Measurements from ENCODE around the genes GPR65 and SPATA7.

GRCh38 chr14:81195992-81196561, 24.7 kb downstream of the GTF2A1 start:
- PRO-cap, 3 experiments: no peak in any of the 3 experiments
- RAMPAGE, long total RNA: no peak

- PRO-cap, 3 experiments: no peak in any of the 3 experiments
- RAMPAGE, long total RNA: no peak
These were observed 45.9 kb upstream of the GTF2A1 start for GRCh38 chr14:81266373-81267377.

- PRO-cap, 3 experiments: no peak in any of the 3 experiments
- RAMPAGE, long total RNA: no peak
These were observed 89.0 kb downstream of the STON2 start for GRCh38 chr14:81311040-81311576.

DNA sequence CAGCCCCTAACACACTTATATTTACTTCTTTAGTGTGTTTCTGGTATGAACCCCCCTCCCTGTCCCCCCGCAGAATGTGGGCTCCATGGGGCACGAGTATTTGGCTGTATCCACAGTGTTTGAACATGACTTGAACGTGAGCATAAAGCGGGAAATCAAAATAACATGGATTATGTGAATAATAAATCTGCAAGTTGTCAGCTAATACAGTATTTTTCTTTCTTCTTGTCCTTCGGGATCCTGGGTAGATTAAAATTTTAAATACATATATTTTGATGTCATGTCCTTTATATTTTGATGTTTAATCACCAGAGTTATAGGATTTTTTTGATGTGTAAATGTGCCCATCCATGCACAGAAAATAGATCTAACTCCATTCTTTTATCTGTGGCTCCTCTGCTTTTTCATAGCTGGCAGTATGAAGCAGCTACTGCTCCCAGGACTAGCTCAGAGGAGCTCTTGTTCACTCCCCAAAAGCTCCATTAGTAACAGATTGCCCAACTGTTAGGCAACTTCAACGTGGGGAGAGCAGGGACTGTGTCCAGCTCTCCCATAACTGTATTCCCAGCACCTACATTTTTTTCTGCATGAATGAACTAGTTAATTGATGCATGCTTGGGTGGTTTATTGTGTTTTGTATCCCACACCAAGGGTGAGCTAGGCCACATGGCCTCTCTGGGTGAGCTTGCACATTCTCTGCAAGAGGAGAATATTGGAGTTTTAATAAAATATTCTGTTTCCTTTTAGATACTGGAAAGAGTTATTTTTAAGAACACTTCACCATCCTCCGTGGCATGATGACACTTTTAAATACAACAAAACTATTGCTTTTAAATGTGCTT, 15.4 kb downstream of the STON2 start:
- PRO-cap, 3 experiments: no peak in any of the 3 experiments
- RAMPAGE, long total RNA: no peak

DNA sequence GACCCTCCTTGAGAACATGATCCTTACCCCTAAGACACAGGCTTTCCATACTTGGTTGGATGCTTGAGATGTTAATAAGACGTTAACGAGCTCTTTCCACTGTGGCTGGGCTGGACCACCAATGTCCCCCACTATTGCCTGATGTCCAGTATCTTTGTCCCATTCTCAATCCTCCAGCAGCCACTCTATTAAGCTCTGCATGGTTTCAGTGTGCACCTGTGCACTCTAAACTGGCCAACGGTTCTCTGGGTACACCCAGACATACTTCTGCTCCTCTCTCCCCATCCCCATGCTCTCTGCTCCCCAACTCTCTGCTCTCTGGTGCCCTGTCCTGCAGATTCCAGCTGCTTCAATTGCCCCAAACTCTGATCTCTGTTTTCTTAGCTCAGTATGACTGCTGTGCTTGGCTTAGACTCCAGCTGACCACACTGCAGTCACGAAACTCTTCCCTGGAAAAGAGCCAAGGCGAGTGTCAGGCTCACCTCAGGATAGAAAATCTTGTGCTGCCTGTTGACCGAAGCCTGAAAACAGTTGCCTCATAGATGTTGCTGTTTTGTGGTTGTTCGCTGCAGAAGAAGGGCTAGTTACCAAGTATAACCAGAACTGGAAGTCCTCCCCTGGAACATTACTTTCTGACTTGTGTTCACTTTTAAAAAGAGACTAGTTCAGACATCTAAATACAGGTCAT, 6.6 kb upstream of the STON2 start:
- PRO-cap, 3 experiments: no peak in any of the 3 experiments
- RAMPAGE, long total RNA: no peak

- PRO-cap, 3 experiments: peak in 1 of 3 experiments; most common plus-strand start chr14:81436625 (in 1); most common minus-strand start chr14:81436465 (in 1)
- RAMPAGE, long total RNA: no peak
These were observed 36.1 kb upstream of the STON2 start for GRCh38 chr14:81436029-81436730.

GRCh38 chr14:81464355-81465229, 64.5 kb upstream of the STON2 start:
- PRO-cap, 3 experiments: no peak in any of the 3 experiments
- RAMPAGE, long total RNA: no peak

- PRO-cap, 3 experiments: no peak in any of the 3 experiments
- RAMPAGE, long total RNA: no peak
These were observed 413.4 kb upstream of the SEL1L start for GRCh38 chr14:81946894-81947525.

GRCh38 chr14:85534425-85535302, 4.7 kb downstream of the FLRT2 start:
- PRO-cap, 3 experiments: no peak in any of the 3 experiments
- RAMPAGE, long total RNA: no peak

DNA sequence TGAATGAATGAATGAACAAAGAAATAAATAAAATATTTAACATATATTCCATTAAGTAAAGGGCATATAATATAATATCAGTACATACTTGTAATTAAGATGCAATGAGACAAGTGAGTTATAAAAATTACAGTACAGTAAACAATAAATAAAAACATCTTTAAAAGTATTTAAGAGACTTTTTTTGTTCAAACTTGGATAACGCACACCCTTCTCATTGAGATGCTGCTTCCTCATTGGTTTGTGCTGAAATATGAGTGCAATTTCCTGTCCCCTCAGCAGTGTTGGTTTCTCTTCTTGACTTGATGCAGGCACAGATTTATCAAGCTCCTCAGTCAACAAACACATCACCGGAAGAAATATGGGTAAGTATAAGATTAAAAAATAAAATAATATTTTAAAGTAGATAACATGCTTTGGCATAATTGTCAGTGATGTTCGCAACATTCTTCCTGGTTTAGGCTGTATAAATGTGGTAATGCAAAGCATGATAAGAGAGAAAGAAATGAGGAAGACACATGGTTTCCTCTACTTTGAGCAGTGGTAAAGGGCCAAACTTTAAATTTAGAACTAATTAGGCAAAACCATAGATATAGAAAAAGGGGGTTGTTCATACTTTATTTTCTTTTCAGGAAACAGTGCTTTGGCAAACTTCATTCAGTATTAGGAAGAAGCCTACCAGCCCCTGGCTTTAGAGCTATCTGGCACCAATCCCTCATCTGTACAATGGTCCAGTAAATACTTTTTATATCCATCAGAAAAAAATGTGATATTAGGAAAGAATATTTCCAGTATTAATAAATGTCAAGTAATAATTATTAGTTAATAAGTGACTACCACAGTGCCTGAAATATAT, at the start of gene GPR65:
GPR65 (plus strand) TSS at position 278 of the 856 bp plus-strand sequence.
- PRO-cap, 3 experiments: no peak in any of the 3 experiments
- RAMPAGE, long total RNA: no peak

- PRO-cap, 3 experiments: no peak in any of the 3 experiments
- RAMPAGE, long total RNA: no peak
These were observed 19.5 kb downstream of the GPR65 start for GRCh38 chr14:88024394-88024864.

DNA sequence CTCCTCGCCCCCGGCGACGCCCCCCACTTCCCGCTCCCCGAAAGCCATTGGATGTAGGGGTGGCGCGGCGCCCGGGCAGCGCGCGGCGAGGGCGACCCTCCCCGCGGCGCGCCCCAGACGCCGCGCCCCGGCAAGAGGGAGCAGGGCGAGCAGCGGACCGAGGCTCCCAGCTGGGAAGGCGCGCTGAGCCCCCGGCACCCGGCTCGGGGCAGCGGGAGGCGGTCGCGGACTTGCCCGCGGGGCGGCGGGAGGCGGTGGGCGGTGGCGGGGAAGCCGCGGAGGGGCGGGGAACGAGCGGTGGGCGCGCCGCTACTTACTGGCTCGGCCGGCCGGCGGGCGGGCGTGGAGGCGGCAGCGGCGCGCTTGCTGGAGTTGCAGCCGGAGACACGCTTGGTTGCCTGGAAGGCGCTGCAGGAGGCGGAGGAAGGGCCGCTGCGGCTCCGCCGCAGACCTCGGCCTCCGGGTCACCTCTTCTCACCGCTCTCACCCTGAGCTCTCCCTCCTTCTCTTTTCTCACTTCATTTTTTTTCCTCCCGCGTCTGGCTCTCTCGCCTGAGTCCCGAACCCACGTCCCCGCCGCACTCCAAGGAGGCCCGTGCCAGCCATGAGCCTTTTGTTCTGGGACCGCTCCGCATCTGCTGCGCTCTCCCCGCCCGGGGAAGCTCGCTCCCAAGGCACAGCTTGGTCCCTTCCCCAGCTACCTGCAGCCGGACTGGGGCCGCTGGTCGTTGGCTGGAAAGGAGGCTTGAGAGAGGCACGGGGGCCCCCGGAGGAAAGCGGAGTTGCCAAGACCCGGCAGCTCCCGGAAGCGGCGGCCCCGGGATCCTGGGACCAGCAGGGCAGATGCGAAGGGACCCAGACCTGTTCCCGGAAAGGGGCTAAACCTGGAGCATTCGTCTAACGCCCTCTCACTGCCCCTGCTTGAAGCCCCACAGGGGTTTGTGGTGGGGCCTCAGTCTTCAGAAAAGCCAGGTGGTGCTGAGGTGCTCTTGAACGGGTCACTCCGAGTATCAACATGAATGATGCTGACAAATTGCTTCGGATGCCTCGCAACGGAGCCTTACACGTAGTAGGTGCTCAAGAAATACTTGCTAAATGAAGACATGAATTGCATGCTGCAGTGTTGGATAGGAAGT, 629 bp upstream of the KCNK10 start:
- PRO-cap, 3 experiments: peak in 2 of 3 experiments; most common plus-strand start position 393 of the sequence (in 2); most common minus-strand start position 714 of the sequence (in 2)
- RAMPAGE, long total RNA: no peak

- PRO-cap, 3 experiments: peak in 3 of 3 experiments; most common plus-strand start chr14:88385649 (in 2); most common minus-strand start chr14:88385577 (in 3)
- RAMPAGE, long total RNA: no peak
These were observed at the start of gene SPATA7 for GRCh38 chr14:88385045-88386214. TSS of gene SPATA7 (plus strand) at chr14:88385657.

DNA sequence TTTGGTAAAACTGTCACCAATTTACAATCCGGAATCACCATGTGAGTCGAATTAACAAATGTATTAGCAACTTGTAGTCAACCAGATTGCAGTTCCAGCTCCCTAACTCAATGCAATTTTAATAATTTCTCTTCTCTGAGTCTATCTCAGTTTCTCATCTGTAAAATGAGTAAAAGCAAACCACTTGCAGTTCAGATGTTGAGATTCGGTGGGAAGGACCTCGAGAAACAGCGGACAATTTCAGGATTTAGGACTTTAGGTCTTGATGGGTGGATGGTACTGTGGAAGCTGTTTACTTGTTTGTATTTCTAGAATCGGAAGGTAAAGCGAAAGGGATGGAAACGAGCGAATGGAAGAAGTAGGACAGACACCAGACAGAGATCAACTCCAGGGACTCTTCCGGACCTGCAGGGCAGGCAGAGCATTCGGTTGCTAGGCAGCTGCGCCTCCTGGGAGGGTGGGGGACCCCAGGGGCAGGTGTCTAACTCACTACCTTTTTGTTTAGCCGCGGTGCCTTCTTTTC, 451 bp upstream of the TTC8 start:
- PRO-cap, 3 experiments: peak in 1 of 3 experiments; most common minus-strand start position 407 of the sequence (in 1)
- RAMPAGE, long total RNA: no peak

DNA sequence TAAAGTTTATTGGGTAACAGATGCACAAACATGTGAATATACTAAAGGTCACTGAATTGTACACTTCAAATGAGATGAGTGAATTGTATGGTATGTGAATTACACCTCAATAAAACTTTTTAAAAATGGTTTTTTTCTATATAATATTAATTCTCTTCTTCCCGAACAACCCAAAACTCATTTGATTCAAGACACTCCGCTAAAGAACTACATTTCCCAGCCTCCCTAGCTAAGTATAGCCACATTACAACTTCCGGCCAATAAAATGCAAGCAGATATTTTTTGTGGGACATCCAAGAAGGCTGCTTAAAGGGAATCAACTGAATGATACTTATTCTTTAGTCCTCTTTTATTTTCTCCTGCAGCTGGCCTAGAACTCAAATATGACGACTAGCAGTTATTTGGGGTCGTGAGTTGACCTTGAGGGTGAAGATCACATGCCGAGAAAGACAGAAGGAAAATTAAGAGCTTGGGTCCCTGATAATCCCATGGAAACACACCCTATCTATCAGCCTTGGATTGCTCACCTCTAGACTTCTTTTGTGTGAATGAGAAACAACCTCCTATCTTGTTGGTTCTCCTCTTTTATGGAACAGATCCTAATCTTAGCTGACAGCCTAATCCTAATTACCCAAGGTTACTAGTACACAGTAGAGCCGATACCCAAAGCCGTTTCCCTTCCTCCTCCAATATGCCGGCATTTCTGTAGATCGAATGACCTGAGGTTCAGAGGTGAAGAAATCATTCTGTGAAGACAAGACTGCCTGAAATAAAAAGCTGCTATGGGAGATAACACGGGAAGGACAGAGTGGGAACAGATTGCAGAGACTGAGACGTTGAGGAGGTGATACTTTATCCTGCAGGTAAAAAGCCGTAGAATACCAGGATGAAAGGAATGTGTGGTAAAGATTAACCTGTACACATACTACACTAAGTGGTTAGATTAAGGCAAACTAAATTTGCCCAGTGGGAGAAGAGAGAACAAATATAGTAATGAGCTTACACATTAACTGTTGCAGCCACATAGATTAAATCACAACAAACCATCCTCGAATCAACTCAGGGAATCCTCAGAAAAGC, 187.6 kb downstream of the TTC8 start:
- PRO-cap, 3 experiments: no peak in any of the 3 experiments
- RAMPAGE, long total RNA: no peak

GRCh38 chr14:89040416-89041110, 216.1 kb downstream of the TTC8 start:
- PRO-cap, 3 experiments: peak in 3 of 3 experiments; most common plus-strand start chr14:89040875 (in 3); most common minus-strand start chr14:89040941 (in 1)
- RAMPAGE, long total RNA: no peak

- PRO-cap, 3 experiments: no peak in any of the 3 experiments
- RAMPAGE, long total RNA: no peak
These were observed 230.0 kb downstream of the FOXN3 start for GRCh38 chr14:89186912-89187553.

DNA sequence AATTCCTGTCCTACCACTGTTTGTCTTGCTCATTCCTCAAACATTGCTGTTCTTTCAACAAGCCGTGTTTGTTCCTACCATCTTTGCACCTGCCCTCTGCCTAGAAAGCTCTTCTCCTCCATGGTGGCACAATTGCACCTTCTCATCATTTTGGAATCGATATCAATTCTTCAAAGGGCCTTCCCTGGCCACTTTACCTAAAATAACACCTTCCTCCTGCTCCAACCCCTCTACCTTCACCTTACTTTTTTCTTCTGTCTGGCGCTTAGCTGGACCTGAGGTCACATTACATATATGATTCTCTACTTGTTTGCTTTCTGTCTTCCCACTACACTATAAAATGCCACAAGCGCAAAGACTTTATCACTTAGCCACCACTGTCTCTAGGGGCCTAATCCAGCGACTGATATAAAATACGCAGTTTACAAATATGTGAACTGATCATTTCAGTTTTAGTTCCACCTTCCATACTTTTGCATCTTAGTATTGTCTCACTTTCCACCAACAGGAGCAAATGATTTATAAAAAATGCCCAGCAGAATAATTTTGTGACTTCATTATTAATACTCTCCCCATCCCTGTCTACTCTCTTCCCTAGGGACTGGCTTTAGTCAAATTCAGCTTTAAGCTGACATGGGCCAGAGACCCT, 169.0 kb downstream of the FOXN3 start:
- PRO-cap, 3 experiments: no peak in any of the 3 experiments
- RAMPAGE, long total RNA: no peak

- PRO-cap, 3 experiments: no peak in any of the 3 experiments
- RAMPAGE, long total RNA: no peak
These were observed 108.5 kb downstream of the FOXN3 start for GRCh38 chr14:89308378-89309028.

DNA sequence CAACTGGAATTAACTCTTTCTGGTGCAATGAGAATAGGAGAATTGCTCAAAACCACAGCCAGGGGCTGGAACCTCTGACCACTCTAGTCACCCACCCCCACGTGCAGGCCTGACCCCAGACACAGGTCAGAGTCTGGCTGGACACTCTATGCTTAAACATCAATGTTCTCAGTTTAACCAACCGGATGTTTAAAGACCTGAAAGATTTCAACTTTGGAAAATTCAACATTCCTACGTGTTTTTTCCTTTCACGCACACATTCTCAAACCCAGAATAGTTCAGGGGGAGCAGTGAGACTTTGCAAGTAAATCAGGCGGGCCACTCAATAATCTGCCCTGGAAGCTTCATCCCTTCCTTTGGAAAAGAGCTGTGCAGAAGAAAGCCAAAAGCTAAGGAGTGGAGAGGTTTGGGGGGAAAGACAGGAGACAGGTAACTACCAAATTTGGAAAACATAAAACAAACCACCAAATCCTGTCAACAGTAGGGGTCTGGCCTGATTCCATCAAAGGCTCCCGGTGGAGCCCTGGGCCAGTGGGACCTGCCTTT, 64.9 kb downstream of the FOXN3 start:
- PRO-cap, 3 experiments: no peak in any of the 3 experiments
- RAMPAGE, long total RNA: no peak

Data from cerebellum (tissue), 5 donors.